ENCODE measurements around a stretch of chr7.

- PRO-cap = no peak
These were observed 13.8 kb upstream of the ZC3HAV1L start for GRCh38 chr7:139049518-139050167.

DNA sequence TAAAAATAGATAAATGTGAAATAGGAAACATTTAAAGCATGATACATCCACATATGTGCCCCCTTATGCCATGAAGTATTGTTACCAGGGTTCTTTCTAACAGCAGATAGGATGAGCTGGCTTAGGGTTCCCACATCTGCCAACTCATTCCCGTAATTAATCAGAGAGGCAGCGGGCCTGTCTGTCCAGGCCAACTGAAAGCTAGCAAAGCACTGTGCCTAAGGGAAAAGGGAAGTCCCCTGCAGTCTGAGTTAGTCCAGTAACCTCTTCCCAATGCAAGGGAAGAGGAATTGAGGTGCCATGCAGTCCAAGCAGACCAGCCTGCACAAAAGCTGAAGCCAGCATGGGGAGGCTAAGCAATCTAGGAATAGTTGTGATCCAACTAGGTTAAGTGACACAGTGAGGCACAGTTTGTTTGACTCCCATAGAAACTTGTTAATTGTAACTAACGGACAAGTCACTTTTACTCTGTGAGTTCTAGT lies 18.3 kb upstream of the ZC3HAV1L start:
- PRO-cap = no peak

DNA sequence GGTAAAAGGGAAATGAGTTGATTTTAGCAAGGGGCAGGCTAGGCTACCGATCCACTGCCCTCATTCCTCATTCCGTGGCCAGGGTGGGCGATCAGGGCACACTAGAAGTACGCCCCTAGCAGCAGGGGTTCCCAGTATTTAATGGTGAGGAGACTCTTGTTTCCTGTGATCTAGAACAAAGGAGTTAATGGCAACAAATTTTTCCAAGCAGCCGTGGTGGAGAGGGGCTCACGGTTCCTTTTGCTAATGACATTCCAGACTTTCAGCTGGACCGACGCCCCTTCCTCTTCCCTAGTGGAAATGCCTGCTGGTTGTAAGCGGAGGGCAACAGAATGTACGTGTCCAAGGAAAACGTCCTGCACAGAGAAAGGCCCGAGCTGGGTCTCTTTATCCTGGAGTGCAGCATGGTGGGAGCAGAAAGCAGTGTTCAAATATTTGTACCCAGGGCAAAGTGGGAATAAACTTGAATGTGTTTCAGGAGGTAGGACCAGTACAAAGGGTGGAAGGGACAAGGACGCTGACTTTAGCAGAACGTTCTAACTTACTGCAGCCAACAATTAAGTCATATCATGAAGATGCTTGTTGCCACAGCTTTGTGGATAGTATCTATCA lies 30.3 kb upstream of the ZC3HAV1L start:
- PRO-cap = no peak

DNA sequence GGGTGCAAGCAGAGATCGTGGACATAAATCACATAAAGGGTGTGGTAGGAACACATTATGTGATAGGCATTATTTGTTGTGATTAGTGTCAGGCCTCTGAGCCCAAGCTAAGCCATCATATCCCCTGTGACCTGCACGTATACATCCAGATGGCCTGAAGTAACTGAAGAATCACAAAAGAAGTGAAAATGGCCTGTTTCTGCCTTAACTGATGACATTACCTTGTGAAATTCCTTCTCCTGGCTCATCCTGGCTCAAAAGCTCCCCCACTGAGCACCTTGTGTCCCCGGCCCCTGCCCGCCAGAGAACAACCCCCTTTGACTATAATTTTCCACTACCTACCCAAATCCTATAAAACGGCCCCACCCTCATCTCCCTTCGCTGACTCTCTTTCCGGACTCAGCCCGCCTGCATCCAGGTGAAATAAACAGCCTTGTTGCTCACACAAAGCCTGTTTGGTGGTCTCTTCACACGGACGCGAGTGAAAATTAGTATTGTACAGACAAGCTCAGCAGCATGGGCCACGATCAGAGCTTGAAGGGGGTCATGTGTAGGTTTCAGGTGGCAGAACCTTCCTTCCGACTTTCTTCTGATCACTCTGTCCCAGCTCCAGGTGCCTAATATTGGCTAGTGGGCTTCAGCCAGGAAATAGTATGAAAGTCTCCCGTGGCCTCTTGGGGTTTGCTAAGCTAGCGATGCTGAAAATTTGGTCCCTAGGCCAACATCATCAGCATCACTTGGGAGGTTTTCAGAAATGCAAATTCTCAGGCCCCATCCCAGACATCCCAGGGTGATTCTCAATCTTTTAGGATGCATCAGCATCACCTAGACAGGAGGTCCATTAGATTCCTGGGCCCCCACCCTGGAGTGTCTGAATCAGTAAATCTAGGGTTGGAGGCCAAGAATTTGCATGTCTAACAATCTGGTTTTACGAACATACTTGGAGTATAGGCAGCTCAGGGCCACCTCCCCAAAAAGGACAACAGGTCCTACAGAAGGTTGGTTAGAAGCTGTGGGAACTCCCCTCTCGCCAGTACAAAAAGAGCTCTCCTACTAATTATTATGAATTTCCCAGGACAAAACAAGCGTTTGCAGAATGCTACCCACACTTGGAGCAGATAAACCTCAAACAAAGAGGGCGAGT lies 15.8 kb downstream of the ZC3HAV1 start:
- PRO-cap = no peak

- PRO-cap = no peak
These were observed 12.5 kb downstream of the ZC3HAV1 start for GRCh38 chr7:139096913-139097440.

DNA sequence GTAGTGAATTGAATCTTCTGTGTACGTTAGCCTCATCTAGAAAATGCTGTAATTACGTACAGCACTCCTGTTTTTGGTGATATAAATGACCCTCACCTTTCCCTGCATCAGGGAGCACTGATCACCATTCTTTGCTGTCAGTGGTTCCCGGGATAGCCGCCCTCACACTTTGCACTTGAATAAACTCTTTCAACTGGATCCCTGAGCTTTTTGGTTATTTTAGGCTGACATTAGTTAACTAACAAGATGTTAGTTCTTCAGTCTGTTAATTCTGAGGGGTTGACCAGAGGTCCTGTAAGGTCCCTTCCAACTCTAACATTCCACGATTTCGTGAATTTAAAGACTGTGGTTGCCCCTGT lies 693 bp upstream of the TTC26 start:
- PRO-cap = no peak

DNA sequence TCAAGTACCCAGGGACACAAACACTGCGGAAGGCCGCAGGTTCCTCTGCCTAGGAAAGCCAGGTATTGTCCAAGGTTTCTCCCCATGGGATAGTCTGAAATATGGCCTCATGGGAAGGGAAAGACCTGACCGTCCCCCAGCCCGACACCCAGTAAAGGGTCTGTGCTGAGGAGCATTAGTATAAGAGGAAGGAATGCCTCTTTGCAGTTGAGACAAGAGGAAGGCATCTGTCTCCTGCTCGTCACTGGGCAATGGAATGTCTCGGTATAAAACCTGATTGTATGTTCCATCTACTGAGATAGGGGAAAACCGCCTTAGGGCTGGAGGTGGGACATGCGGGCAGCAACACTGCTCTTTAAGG lies 15.8 kb downstream of the KLRG2 start:
- PRO-cap = no peak

DNA sequence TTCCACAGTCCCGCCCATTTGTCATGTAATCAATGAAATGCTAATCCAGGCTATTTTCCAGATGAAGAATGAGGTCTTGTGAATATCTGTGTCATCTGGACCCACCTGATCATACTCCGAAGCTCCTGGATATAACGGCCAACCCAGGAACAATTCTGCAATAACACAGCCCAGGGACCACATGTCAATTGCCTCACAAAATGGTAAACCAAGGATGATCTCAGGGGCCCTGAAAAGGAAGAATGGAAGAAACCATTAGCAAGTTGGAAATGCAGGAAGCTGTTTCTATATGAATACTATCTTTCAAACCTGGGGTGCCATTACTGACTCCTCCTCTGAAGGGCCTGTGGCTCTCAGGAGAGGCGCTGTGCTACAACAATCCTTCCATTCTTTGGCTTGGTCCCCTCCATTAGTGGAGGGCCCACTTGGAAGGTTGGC lies 108.0 kb downstream of the CLEC2L start:
- PRO-cap = no peak

DNA sequence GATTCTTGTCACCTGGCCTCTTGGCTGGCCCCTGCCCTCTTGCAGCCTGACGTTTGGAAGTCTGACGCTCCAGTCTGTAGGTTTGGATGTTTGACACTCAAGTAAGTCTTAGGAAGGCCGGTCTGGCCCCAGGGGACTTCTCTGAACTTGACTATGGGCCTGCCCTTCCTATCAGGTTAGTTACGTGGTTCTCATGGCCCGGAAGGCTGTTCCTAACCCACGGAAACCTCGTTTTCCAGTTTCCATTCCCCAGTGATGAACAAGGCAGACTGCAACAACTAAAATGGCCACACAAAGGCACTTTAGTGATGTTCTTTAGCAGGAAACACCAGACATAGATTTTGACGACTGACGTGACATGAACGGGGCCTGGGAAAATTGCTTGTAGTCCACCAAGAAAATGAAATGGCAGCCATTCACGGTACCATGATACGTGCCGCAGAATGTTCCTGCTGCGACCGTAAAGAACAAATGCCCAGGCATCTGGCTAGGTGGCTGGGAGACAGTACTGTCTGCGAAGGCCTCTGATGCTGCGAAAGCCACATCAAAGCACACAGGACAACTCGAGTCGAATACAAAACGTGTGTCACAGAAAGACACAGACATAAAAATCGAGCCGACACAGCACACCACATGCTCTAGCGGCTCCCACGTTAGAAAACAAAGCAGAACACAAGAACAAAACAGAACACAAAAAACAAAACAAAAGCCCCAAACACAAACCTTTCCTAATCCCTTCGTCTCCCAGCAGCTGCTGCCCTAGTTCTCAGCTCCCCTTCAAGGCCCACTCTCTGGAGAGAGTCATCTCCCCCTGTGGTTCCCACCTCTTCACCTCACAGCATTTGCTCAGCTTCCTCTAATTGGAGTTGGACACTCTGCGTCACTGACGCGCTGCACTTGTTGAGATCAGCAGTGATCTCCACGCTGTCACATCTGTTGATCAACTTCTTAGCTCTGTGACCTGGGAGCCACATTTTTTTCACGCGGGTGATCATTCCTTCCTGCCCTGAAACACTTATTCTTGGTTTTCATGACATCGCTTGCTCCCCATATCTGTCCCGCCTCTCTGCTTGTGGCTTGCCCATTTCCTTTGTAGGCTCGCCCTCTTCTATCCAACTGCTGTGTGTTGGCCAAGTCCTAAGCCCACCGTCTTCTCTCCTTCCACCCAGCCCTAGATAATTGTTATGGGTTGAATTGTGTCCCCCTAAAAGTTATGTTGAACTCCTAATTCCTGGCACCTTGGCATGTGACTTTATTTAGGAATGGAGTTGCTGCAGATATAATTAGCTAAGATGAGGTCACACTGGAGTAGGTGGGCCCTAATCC lies 112.2 kb downstream of the CLEC2L start:
- PRO-cap = no peak

- PRO-cap = no peak
These were observed 112.9 kb downstream of the HIPK2 start for GRCh38 chr7:139664739-139665411.

- PRO-cap = no peak
These were observed 86.6 kb downstream of the HIPK2 start for GRCh38 chr7:139691224-139691592.

DNA sequence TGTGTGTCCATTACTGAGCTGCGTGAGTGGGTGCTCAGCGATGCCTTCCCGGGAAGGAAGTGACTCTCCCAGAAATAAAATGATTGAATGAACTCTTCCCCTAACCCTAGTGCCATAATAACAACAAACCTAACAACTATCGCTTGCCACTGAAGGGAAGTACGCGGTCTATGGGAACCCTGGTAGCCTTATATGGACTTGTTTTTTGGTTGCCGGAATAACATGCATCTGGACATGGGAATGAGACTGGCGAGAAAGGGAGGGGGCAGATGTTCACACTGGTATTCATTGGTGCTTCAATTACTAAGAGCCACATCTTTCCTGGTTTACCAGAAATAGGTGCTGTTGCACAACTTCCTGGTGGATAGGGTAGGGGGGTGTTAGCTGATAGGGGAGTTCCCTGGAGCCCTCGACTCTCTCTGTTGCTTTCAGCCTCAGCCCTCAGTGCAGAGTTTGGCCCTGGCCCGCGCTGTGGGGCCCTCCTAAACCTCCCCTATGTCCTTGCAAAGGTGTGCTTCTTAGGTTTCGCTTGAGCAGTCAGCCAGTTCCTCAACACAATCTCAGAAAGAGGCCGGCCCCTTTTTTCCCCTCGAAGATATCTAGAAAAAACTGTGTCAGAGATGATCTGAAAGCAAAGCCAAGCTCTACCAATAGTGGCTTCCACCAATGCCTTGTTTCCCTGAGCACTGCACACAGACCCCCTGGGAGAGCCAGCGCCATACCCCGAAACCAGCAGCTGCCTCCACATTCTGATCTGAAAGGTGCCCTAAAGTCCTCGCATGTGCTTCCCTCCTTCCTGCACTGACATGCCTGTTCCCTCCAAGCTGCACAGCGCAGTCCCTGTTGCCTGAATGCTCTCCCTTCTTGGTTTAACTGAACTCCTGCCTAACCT lies 13.5 kb downstream of the TBXAS1 start:
- PRO-cap = no peak

GRCh38 chr7:139977187-139977627 lies 85.5 kb downstream of the PARP12 start:
- PRO-cap = no peak

GRCh38 chr7:140025938-140026855 lies 36.6 kb downstream of the PARP12 start:
- PRO-cap = no peak

- PRO-cap = no peak
These were observed 34.4 kb downstream of the PARP12 start for GRCh38 chr7:140028216-140028888.

DNA sequence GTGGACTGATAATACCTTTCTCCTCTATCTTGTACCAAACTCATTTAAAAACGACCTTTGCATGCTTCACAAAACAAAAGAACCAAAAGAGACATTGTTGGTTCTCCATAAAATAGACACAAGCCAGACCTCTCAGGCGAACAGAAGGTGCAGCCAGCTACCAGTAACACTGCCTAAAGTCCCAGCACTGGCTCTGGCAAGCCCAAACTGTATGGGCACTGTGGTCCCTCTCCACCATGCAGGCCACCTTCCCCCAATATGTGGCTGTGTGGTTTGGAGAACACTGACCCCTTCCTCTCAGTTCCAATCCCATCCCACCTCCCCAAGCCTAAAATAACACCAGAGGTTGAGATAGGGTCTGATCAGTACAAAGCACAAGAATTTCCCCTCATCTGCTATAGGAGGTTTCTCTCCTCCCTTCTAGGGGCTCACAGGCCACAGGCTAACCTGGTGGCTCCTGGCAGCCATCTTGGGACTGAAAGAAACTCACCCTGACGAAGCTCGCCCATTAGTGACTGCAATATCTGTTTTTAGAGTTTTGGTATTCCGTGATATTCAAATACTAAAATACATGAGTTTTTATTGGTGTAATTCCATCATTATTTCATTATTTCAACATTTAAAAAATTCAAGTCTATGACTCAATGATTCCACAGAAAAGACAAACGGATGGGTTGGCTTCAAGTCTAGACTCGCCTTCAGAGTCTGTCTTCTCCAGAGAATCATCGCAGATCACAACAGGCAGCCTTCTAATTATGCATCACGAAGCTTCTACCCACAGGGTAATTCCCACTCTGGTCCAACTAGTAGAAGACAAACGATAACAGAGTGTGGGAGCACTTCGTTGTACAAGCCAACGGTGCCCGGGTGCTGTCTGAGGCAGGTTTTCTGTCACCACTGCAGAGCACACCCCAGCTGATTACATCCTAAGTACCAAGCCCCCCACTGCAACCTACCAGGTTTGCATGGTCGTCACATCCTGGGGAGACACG lies 29.2 kb downstream of the PARP12 start:
- PRO-cap = no peak

GRCh38 chr7:140056892-140057505 lies 5.8 kb downstream of the PARP12 start:
- PRO-cap = no peak

DNA sequence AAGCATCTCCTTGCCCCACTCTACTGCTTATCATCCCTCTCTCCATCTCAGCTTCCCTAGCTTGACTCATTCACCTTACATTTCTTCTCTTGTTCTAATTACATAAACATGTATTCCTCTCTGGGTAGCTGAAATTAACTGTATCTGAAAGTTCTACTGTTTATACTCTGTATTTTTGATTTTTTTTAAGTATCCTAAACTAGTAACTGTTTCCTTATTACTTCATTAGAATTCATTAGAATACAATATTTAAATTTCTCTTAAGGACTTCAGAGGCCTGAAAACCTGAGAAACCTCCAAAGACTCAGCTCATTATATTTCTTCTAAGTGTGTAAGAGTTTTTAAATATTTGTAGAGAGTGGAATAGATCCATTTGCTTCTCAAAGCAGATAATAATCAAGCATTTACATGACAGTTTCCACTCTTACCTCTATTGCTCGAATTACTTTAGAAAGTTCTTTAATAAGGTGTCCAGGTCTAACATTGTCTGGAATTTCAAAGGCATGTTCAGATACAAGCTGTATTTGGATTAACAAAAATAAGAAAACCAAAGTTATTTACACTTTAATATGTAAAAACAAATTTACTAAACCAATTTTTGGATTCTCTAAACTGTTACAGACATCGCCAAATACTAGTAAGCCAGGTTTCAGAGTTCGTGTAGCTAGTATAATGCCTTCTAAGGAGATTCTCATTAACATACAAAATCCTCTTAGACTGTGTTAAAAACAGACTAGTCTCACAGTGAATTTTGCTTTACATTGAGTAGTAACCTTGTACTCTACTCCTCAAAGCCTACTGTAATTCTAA lies 48.1 kb upstream of the PARP12 start:
- PRO-cap = no peak

- PRO-cap = no peak
These were observed 11.2 kb downstream of the KDM7A start for GRCh38 chr7:140165503-140165985.

GRCh38 chr7:140222826-140223348 lies 46.1 kb upstream of the KDM7A start:
- PRO-cap = no peak